H9 (cell line): Measurements from ENCODE around the genes ODR4, RGS2 and CFHR2.

DNA sequence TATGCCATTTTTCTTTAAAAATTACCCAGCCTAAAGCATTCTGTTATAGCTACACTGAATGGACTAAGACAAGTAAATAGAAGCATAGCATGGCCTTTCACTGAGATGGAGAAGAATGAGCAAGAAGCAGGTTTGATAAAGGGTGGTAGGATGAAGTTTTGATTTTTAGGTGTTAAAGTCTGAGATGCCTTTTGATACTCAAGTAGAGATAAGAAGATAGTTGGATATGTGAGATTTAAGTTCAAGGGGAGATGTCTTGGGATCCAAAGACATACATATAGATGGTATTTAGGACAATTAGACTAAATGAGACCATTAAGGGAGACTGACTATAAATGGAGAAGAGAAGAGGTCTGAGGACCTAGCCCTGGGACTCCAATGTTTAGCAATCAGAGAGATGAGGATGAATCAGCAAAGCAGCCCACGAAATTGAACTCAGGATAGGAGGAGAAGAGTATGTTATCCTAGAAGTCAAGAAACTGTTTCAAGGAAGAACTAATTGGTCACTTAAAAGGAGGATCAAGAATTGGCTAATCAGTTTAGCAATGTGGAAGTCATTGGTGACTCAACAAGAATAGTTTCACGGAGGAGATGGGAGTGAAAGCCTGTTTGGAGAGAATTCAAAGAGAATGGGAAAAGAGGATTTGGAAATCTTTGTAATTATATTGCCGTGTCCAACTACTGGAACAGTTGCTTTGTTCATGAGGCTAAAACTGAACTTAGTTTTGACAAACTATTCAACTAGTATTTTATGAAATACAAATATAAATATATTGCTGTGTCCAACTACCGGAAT is 7.2 kb downstream of the HMCN1 start:
- PRO-cap = no peak

GRCh38 chr1:186375642-186376474 is at the start of gene ODR4:
Gene ODR4 (plus strand): TSS chr1:186375838.
- PRO-cap = bidirectional peak, plus-strand start at chr1:186375861, minus-strand start at chr1:186375692; bidirectional peak, plus-strand start at chr1:186376112, minus-strand start at chr1:186376096

DNA sequence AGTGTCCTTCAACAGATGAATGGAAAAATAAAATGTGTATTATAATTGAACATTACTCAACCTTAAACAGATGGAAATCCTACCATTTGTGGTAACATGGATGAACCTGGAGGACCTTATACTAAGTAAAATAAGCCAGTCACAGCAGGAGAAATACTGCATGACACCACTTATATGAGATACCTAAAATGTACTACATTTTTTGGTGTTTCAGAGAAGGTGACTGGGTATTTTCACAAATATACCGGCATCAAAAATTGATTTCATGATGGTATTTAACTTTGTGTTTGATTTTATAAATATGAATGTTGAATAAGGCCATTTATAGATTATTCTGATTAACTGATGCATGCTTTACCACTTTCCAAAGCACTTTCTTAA is 299.8 kb downstream of the PLA2G4A start:
- PRO-cap = no peak

DNA sequence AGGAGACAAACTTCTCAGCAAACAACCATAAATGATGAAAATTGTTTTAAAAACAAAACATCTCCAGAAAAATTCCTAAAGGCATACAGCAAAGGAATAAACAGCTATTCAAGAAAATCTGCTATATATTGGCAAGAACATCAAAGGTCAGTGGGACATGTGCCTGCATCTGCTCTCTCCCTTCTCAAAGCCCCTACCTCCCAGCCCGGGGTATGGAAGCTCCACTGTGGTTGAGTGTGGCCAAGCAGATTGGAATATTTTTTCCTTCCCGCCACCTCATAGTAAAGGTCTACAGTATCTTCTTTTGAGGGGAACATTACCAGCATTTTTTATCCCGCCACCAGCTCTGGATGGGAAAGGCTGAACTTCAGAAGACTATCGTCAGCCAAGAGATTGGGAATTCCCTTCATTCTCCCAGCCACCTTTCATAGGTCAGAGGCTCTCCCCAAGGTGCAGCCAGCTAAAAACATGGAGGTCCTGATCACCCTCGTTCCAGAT is 1443.4 kb downstream of the PLA2G4A start:
- PRO-cap = no peak

DNA sequence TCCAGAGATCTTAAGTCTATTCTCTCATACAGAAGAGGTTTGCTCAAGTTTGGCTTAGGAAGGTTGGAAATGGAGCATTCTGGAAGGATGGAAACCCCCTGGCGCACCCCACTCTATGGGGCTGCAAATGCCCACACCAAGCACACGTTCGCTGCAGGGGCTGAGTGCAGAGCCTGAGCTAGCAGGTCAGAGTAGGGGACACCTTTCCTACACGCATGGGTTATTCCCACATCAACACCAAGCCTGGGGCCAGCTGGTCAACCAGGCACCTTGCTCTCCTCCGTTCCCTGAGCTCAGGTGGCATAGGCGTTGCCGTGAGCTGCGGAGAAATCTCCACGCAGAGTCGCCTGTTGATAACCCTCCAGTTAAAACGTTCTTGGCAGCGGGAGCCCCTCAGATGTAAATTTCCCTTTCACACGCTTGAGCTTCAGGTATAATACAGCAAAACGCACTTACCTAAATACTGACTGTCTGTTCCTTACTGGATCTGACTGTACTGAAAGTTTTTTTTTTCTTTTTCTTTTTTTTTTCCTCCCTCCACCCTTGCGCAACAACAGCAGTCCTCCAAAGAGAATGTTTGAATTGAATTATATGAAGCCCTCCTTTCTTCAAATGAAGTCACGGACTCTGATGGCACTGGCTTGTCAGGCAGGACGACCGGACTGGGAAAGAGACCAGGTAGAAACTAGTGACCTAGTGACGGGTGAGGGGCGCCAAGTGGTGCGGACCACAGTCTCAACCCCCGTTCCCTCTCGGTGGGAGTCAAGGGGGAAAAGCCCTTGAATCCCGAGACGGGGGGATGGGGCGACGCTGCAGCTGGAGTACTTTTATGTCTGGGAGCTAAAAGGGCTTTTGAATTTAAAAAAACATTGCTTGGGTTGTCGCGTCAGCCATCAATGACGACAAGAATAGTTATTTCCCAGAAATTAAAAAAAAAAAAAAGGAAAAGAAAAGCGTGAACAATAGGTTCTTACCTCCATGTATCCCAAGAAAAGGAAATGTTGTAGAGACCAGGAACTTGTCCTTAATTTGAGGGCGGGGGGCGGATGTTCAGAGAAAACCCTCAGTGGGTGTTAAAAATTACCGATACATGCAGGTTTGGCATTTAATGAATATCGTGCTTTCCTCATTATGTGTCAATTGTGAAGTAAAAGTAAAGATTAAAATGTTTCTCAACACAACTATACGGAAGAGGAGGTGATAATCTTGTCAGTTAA is 1.9 kb downstream of the BRINP3 start:
- PRO-cap = no peak

DNA sequence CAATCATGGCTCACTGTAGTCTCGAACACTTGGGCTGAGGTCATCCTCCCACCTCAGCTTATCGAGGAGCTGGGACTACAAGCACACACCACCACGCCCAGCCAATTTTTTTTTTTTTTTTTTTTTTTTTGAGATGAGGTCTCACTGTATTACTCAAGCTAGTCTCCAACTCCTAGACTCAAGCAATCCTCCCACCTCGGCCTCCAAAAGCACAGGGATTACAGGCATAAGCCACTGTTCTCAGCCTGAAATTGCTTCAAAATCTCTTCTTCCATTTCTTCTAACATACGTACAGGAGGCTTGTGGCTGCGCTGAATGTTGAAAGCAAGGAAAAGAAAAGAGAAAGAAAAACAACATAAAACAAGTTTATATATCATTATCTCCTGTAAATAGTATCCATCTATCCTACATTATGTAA is 91.9 kb upstream of the RGS18 start:
- PRO-cap = no peak

GRCh38 chr1:192580210-192580735 is 4.7 kb downstream of the RGS1 start:
- PRO-cap = no peak

GRCh38 chr1:192808965-192809122 is at the start of gene RGS2:
Gene RGS2 (plus strand): TSS chr1:192809039.
- PRO-cap = bidirectional peak, plus-strand start at chr1:192809041, minus-strand start at chr1:192808904

- PRO-cap = no peak
These were observed 95.7 kb downstream of the RGS2 start for GRCh38 chr1:192904388-192905003.

DNA sequence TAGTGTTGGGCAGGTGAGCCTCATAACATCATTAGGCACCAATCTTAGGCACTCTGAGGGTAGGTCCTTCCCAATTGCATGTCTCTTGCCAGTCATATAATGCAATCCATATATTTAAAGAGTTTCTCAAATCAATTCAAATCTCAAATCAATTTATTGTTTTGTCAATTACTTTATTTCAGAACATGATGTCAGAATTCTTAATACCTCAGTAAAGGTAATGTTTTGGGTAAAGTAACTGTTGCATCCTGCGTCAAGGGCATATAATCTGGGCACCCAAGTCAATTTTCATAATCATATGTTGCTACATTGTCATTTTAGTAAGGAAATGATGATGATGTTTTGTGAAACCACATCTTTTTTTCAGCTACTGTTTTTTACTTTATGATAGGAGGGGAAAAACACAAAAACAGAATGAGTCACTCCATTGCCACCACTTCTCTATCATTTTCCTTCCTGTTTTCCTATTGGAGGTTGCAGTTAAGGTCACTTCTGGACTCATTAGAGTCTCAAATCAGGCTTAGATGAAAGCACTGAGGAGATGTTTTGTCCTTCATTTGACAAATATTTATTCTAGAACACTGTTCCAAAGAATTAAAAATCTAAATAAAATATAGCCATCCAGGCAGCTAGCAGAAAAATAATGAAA is 122.6 kb downstream of the UCHL5 start:
- PRO-cap = no peak

DNA sequence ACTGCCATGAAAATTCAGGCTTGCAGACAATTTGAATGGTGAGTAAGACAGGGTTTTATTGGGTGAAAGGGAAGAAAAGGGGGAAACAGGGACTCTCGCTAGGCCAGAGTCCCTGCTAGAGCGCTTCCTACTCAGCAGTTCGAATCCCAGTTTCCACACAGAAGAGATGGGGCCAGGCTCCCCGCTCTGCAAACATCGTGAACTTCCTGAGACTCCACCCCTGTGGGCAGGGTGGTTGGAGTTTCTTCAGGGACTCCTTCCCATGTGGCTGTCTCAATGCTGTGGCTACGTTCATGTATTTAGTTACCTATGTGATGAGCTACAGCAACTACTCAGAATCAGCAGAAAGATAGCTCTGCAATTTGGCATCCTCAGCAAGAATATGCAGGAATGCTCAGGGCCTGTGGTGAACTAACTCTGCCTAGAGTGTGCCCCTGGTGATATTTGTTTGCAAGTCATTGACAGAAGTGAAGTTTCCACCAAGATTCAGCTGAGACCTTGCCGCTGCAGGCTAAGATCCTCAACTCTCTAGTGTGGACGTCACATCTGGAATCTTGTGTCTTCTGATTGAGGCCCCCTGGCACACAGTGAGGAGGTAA is 8.0 kb upstream of the GLRX2 start:
- PRO-cap = no peak

- PRO-cap = no peak
These were observed 271.3 kb upstream of the B3GALT2 start for GRCh38 chr1:193457612-193458155.

DNA sequence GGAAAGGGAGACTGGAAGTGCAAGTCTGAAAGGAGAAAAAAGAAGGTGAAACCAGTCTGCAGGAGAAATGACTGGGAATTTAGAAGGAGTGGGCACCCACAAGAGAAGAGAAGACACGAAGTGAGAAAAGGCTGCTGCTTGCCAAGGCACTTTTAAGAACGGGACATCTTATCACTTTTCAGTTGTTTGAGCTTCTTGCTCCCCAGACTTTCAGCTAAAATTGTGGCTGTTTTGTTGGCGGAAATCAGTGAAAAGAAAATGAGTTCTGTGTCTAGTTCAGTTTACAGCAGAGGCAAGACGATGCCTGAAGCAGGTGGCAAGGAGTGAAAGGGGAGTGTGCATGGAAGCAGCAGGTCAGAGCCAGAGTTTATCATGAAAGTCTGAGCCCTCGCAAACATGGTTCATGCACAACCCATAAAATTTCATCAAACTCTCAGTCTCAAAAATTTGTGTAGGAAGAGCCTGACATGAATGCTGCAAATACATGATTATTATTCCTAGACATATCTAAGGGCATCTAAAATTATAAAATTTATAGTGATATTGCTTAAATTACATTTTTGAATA is 275.3 kb upstream of the B3GALT2 start:
- PRO-cap = no peak

DNA sequence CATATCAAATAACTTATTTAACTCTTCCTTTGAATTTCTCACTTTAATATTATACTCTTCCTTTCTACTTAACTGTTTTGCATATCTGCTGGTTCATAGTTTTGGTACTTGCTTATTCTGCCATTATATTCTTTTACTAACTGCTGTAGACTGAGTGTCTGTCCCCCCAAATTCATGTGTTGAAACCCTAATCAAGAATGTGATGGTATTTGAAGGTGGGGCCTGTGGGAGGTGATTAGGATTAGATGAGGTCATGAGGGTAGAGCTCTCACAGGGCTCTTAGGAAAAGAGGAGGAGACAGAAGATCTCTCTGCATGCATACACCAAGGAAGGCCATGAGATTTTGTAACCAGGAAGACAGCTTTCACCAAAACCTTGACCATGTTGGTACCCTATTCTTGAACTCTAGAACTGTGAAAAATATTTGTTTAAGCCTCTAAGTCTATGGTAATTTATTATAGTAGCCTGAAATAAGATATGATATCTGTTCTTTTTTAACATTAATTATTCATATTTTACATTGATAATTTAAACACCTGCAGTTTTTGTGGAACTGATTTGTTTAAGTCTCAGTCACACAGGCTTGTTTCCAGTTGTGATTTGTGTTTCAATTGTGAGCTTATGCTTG is 354.2 kb upstream of the B3GALT2 start:
- PRO-cap = no peak

GRCh38 chr1:196678427-196679141 is 26.7 kb downstream of the CFH start:
- PRO-cap = no peak

DNA sequence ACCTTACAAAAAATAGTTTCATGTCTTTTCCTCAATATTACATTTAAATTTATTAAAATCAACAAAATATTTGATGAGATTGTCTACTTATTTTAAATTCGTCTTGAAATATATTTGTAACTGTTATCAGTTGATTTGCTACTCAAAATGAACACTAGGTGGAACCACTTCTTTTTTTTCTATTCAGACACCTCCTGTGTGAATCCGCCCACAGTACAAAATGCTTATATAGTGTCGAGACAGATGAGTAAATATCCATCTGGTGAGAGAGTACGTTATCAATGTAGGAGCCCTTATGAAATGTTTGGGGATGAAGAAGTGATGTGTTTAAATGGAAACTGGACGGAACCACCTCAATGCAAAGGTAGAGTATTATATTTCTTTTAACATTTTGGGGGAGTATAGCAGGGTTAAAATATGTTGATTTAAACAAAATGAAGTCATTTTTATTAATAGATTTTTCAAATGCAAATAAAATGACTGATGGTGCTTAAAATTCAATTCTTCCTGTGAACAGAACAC is 31.3 kb upstream of the CFHR3 start:
- PRO-cap = no peak

DNA sequence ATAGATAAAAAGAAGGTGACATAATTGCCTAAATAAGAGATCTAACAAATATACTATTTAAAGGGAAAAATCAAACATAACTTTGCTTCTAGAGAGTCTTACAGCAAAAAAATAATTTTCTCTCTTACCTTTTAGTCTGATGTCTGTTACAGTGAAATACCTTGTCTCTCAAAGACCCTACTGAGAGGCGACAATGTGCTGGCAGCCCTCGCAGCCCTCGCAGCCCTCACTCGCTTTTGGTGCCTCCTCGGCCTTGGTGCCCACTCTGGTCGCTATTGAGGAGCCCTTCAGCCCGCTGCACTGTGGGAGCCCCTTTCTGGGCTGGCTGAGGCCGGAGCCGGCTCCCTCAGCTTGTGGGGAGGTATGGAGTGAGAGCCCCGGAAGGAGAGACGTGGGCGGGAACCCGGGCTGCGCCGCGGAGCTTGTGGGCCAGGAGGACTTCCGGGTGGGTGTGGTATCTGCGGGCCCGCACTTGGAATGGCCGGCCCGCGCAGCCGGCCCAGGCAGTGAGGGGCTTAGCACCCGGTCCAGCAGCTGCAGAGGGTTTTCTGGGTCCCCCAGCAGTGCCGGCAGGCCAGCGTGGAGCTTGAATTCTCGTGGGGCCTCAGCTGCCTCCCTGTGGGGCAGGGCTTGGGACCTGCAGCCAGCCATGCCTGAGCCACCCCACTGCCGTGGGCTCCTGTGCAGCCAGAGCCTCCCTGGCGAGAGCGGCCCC is 10.1 kb upstream of the CFHR2 start:
- PRO-cap = no peak

GRCh38 chr1:196943375-196943906 is at the start of gene CFHR2:
Gene CFHR2 (plus strand): TSS chr1:196943738.
- PRO-cap = no peak

DNA sequence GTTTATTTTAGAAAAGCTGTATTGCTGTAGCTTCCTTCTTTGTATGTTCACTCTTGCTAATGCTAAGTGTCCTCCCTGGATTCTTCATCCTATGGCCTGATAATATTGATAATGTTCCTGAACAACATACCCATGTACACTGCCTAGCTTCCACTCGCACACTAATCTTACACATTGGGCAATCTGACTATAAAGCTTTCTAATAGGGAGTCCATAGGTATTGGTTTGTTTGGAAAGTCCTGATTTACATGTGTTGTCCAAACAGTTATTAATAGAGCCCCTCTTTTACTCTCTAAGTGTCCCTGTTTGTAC is 788 bp downstream of the F13B start:
- PRO-cap = no peak

- PRO-cap = no peak
These were observed 972 bp downstream of the CRB1 start for GRCh38 chr1:197268983-197269465.